Sciatic nerve (tissue), 1 donor: ENCODE measurements around a stretch of chr2.

GRCh38 chr2:190997648-190998290, 16.2 kb downstream of the STAT1 start:
- PRO-cap: no peak

DNA sequence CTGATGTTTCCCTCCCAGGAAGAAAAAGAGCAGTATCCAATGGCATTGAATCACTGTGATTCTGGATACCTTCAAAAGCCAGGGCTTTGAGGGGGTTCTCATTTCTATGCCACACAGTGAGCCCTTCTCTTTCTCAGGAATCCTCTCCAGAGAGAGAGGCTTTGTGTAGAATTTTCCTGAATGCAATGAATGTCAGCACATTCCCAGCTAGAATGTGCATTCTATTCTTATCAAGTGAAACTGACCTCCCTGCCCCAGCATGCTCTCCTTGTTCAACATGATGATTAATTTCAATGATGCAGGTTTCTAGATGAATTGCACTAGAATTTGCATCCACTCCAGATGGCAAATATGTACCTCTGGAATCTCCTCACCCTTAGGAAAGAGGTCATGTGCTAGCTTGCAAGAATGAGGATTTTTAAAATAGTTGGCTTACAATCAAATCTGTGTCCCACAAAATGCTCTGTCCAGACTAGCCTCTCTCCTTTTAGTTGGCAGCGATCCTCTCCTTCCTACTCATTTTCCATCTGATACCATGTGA, 20.8 kb upstream of the STAT4 start:
- PRO-cap: no peak

GRCh38 chr2:191174496-191174939, 23.7 kb upstream of the STAT4 start:
- PRO-cap: no peak

DNA sequence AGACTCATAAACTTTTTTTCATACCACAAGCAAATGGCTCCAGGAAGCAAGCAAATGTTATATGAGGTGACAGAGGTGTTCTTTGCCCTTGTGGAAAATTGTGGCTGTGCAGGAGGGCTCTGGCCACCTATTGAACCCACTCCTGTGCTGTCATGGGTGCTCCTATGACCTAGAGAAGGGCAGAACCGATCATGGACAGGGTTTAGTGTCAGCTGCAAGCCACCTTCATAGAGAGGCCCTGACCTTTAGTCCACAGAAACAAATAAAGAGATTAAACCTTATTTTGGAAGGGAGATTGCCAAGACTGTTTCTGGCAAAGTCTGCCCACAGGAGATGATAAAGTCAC, 26.0 kb upstream of the STAT4 start:
- PRO-cap: no peak

- PRO-cap: no peak
Measured at GRCh38 chr2:191193870-191194516, 43.2 kb upstream of the STAT4 start.

DNA sequence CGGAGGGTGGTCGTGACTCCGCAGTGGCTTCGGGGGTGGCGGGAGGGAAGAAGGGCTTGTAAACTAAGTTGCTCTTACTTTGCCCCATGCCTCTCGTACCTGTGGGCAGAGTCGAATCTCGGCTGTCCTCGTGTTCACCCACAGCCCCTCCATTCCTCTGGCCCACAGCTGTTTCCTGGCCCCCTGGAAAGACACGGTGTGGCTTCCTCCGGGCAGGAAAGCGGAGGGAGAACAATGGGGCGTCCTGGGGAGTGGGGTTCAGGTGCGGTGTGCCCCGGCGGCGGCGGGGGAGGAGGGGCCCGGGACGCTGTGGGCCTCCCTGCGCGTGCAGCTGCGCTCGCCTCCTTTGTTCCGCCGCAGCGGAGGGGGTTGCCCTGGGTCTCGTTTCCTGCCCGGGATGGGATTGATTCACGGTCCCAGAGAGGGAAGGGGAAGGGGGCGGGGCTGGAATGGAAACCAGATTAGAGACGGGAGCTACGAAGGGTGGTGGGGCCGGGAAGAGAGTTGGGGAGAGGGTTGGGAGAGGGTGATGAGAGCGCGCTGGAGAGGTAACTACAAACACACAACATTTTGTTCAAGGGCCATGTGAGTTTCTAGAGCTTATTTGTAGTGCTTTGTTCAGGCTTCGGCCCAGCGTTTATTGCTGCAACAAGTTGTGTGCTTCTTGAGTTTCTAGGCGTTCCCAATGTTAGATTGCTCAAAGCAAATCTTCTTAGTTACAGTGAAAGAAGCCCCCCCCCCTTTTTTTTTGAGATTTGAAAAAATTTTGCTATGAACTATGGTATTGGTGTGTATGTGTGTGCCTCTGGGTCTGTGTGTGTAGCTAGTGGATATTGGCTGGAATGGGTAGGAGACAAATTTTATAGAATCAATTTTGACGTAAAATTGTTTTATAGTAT, 865 bp downstream of the MYO1B start:
- PRO-cap: bidirectional peak, plus-strand start at position 459 of the sequence, minus-strand start at position 348 of the sequence

DNA sequence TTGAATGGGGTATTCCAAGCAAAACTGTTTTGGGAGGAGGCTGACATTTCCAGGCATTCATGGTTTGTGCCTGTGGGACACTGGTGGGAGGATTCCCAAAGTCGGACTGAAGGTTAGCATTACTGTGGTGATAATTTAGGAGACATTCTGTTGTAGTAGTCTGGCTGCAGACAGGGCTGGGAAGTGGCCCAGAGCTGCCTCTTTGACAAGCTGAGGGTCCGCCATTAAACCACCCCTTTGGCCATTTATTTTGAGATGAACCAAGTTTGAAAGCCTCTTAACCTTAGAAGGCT, 1.8 kb downstream of the MYO1B start:
- PRO-cap: no peak

GRCh38 chr2:191265146-191265714, 20.0 kb downstream of the MYO1B start:
- PRO-cap: no peak

DNA sequence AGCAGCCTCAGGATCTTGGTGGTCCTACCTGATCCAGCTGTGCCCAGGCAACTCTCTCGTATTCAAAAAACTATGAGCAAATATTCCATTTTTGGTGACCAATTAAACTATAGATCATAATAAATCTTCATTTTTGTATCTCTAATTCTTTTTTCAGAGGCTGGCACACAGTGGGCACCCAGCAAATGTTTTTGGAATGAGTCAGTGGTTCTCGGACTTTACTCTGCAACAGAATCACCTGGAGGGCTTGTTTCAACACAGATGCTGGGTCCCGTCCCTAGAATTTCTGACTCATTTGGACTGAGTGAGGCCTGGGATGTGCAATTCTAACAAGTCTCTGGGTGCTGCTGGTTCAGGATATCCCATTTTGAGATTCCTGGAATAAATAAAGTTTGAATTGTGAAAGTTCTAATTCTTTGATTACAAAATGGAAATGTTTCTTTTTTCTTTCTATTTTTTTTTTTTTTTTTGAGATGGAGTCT, 83.9 kb upstream of the NABP1 start:
- PRO-cap: no peak

- PRO-cap: no peak
Measured at GRCh38 chr2:191675745-191676860, 1.8 kb upstream of the NABP1 start.

DNA sequence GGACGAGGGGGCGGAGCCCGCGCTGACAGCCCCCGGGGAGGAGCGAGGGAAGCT, 171 bp upstream of the NABP1 start:
- PRO-cap: no peak

DNA sequence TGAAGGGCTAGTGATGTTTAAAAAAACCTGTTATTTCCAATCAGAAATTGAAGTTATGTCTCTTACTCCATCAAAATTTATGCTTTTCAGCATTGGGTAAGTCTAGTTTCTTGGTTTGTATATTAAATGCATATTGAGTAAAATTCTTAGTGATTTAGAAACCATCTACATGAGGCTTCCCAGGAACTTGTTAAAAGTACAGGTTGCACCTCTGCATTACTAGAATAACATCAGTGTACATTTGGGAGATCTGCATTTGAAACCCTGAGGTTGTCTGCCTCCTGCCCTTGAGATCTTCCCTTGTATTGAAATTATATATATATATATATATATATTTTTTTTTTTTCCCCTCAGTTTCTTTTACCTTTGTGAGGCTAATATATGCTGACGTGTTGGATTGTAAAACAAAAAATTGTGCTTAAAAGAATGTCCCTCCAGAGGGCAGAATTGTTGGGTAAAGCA, 12.2 kb downstream of the NABP1 start:
- PRO-cap: no peak

- PRO-cap: no peak
Measured at GRCh38 chr2:191837167-191837448, 9.8 kb downstream of the CAVIN2 start.

GRCh38 chr2:191843317-191843605, 3.6 kb downstream of the CAVIN2 start:
- PRO-cap: no peak

GRCh38 chr2:191846087-191846851, 619 bp downstream of the CAVIN2 start:
- PRO-cap: bidirectional peak, plus-strand start at chr2:191846619, minus-strand start at chr2:191846435

- PRO-cap: no peak
Measured at GRCh38 chr2:195487013-195487450, 170.0 kb upstream of the SLC39A10 start.

- PRO-cap: no peak
Measured at GRCh38 chr2:196160870-196161517, 10.4 kb downstream of the STK17B start.

DNA sequence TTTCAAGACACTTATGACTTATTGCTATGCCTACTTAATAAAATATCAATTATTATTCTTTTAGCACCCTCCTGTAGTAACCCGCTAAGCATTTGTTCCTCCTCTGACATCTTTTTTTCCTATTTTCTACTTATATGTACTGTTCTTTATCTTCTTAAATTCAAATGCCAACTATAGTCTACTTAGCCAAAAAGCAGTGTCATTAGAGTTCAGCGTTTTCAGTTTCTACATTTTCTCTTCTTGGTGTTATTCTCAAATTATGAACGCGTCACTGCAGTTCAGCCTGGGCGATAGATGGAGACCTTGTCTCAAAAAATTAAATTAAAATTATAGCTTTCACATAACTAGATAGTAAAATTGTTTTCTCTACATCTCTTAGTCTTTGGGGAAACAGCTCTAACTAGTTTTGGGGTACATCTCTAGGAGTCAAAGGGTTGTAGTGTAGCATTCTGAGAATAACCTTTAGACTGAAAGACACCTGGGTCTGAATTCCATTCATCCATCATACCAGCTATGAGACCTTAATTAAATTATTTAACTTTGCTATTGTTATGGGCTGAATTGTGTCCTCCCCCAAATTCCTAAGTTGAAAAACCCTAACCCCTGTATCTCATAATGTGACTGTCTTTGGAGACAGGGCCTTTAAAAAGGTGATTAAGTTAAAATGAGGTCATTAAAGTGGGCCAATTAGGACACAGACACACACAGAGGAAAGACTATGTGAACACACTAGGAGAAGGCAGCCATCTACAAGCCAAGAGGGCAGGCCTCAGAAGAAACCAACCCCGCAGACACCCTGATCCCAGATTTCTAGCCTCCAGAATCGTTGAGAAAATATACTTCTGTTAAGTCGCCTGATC, 6.6 kb downstream of the STK17B start:
- PRO-cap: no peak

DNA sequence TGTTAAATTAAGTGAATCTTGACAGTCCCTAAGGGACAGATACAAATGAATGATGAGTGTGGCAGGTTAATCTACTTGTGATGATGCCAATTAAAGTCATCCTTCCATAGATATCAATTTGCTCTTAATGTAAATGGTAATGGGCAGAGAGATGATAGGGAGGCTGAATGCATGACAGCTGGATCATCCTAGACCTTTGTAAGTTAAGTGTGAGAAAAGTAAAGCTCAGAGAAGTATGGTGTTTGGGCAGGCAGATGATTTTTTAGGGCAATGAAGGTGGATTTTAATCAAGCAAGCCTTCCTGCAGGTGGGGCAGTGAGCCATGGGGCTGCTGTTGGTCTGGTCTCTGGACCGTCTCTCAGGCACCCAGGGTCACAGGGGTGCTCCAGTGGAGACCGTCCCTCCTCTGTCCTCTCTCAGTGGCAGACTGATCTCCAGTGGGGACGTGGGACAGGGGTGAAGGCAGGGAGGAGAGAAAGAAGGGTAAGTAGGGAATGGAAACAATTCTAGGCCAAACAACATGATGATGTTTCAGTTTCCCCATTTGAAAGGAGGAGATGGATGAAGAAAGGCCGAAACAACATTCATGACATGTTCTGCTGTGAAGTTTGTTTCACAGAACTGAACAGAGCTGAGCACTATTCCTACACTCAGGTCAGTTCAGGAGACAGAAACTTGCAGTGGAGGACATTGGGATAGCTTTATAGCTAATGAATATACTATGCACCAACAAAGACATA, 69.9 kb upstream of the STK17B start:
- PRO-cap: bidirectional peak, plus-strand start at position 543 of the sequence, minus-strand start at position 418 of the sequence

DNA sequence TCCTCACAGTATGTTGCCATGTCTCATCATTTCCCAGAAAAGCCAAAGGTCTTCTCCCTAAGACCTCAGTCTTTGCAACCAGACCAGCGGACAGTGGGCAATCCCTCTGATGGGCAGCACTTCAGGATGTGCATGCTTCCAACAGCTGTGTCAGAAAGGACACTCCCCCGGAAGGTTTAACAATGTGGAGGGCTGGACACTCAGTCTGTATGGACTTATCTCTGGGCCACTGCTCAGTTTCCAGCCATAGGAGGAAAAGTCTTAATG, 104.6 kb upstream of the STK17B start:
- PRO-cap: no peak